H4 (cell line): ENCODE measurements around a stretch of chr3.

GRCh38 chr3:129239884-129240920, 9.2 kb upstream of the COPG1 start:
- RAMPAGE, long total RNA: no peak

GRCh38 chr3:129277904-129278265, 785 bp upstream of the HMCES start:
- RAMPAGE, long total RNA: no peak

GRCh38 chr3:129310099-129310535, 6.0 kb downstream of the H1-10 start:
- RAMPAGE, long total RNA: no peak

- RAMPAGE, long total RNA: no peak
Measured at GRCh38 chr3:129344519-129345018, 28.5 kb upstream of the H1-10 start.

- RAMPAGE, long total RNA: no peak
Measured at GRCh38 chr3:129431879-129432638, 3.6 kb upstream of the EFCAB12 start.

DNA sequence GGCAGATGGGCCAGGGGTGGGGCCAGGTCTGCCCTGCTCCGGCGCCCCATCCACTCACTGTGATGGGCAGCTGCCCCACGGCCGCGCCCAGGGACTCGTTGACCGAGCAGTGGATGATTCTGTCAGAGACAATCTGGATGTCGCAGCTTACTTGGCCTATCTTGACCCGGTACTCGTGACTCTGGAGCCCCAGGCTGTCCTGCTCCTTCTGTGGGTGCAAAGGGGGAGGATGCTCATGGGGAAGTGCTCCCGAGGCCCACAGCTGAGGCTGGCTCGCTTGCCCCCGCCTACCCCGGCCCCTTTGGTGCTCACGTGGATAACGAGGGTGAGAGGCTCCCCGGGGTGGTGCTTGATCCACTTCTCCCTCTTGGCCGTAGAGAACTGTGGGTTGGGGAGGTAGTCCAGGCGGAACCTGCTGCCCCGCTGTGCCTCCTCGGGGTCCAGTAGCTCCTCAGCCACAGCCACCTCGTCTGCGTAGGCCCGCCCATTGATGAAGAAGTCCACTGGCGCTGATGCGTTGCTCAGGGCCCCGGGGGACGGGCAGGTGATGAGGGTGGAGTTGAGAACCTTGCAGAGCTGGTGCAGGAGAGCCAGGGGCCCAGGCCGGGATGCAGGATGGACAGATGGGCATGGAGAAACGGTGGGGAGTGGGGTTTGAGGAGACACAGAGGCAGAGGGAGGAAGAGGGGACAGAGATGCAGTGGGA, 27.9 kb downstream of the H1-8 start:
- RAMPAGE, long total RNA: no peak

DNA sequence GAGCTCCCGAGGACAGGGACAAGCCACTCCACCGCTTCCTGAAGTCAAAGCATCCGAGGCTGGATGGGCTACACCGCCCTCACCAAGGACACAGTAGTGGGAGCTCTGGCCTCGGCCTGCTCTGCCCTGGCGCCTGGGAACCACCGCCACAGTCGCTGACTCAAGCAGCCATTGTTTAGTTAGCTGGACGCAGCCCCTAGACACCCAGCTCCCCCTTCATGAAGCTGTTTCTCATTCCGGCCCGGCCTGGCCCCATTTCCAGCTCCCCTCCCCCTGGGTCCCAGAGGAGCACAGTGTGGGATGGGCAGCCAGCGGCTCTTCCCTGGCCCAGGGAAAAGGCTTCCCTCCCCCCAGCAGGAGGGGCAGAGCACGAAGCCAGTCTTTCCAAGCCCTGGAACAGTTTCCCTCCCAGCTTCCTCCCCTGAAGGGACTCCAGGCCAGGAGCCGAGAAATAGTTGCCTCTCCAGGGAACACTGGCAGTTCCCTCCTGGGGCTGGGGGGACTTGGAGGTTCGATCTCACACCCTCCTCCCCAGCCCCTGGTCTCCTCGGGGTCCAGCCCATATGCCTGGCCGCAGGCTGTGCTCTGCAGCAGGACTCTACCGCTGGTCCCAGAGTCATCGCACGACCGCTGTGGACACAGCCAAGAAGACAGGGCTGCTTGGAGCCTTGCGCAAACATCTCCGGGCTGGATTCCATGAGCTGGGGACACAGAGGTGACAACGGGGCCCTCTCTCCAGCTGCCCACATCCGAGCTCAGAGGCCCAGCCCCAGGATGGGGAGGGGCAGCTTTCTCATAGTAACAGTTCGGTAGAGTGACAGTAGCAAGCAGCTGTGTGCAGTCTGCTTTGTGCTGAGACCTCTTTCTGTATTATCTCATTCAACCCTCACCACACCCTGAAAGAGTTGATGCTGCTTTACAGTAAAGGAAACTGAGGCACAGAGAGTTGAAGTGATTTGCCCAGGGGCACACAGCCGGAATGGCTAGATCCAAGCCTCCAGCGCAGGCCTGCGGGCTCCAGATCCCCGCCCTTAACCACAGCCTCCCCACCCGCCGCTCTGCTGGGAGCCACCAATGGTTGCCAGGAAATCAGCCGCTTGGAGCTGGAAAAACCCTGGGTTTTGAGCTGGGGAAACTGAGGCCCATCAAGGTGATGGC, 9.9 kb downstream of the PLXND1 start:
- RAMPAGE, long total RNA: no peak

GRCh38 chr3:129599083-129599493, 7.4 kb downstream of the PLXND1 start:
- RAMPAGE, long total RNA: no peak

DNA sequence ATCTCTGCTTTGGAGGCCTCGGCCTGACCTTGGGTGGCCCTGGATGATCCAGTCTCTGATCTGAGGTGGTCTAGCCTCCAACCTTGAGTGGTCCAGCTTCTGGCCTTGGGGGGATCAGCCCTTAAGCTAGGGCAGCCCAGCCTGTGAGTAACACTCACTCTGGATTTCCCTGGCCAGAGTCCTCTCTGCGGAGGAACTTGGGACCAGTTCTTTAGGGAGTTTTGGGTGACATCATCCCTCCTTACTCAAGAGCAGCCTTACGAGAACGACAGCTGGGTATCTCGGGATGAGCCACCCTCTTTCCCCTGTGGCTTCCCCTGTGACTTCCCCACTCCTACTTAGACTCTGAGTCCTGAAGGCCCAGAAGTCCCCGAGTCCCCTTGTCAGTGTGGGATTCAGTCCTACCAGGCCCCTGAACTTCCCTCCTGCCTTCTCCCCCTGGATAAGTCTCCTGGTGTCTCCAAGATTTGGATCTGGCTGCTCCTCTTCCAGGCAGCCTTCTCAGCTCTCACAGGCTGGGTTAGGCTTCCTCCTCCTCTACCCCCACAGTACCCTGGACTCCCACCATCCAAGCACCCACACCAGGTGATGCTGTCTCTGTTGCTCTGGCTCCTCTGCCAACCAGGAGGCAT, 10.3 kb upstream of the PLXND1 start:
- RAMPAGE, long total RNA: no peak

GRCh38 chr3:129664177-129664608, 57.7 kb upstream of the PLXND1 start:
- RAMPAGE, long total RNA: no peak

- RAMPAGE, long total RNA: no peak
Measured at GRCh38 chr3:129664769-129665429, 58.4 kb upstream of the PLXND1 start.

DNA sequence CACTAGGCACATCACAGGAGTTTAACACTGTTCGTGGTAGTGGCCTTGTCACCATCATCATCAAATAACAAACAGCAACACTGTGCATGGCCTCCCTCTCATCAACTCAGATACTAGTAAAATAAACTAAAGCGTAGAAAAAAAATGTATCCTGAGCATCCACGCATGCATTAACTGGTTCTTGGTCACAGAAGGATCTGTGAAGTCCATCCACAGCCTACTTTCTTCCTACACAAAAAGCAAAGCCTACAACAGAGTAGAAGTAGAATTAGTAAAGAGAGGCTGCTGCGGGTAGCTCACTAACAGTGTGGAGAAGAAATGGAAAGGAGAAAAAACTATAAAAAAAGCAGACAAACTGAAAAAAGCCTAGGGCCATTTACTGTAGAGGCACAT, 59.4 kb upstream of the PLXND1 start:
- RAMPAGE, long total RNA: no peak

DNA sequence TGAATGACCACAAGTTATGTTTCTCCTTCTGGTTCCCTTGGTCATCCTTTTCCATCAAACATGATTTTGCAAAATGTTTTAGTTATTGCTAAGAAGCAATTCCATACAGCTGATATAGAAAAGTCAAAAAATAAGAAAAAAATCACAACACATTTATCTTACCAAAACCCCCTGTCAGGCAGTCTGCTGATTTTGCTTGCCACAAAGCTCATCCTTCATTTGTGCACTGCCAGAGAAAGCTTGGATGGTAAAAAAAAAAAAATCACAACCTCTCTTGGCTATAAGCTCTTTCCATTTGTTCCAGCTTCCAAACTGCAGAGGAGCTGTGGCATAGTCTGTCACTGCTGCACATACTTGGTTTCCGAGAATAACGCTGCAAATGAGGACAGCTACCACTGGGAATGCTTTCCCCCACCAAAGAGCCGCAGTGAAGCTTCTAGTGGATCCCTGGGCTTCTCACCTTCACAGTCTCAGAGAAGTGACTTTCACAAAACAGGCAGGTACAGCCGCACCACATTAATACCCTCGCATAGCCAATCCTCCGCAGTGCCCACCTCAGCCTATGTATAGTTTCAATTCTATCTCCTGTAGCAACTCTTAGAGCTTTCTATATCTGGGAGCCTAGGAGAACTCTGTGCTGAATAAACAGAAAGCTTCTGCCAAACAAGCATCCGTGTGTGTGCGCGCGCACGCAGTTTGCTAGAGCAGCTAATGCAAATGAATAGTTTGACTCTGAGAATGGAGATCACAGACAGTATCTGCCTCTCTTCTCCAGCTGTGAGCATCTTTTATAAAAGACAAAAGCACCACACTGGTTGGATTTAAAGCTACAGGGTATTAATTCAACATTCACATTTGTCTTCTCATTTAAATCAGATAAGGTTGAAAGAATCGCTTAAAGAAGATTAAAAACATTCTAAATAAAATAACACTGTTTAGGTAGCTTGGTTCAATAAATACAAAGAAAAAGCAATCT, 81.8 kb upstream of the PLXND1 start:
- RAMPAGE, long total RNA: no peak

DNA sequence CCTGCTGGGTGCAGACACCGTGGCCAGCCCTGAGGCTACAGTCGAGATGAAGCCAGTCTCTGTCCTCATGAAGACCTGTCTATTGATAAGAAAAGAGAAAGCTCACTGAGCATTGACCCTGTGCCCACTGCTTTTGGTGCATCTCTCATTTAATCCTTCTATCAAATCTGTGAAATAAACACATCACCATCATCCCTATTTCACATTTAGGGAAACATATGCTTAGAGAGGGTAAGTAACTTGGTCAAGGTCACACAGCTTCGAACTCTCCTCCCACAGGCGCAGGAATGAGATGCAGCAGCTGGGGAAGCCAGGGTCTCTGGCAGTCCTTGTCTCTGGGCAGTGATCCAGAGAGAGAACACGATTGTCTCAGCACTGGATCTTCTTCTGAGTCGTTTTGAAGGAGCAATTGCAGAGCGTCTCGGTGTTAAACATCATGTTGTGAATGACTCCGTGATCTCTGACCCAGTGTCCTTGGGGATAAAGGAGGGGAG, 41.2 kb downstream of the ALG1L2 start:
- RAMPAGE, long total RNA: no peak

- RAMPAGE, long total RNA: no peak
Measured at GRCh38 chr3:130517593-130518081, 660 bp downstream of the COL6A6 start.

- RAMPAGE, long total RNA: no peak
Measured at GRCh38 chr3:130729009-130729486, 17.6 kb downstream of the PIK3R4 start.

- RAMPAGE, long total RNA: no peak
Measured at GRCh38 chr3:131027005-131027558, 405 bp downstream of the NEK11 start.

DNA sequence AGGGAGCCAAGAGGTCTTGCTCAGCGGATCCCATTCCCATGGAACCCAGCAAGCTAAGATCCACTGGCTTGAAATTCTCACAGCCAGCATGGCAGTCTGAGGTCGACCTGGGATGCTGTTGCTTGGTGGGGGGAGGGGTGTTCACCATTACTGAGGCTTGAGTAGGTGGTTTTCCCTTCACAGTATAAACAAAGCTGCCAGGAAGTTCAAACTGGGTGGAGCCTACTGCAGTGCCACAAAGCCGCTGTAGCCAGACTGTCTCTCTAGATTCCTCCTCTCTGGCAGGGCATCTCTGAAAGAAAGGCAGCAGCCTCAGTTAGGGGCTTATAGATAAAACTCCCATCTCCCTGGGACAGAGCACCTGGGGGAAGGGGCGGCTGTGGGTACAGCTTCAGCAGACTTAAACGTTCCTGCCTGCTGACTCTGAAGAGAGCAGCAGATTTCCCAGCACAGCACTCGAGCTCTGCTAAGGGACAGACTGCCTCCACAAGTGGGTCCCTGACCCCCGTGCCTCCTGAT, 15.7 kb downstream of the NEK11 start:
- RAMPAGE, long total RNA: no peak

- RAMPAGE, long total RNA: no peak
Measured at GRCh38 chr3:131331973-131332459, 49.6 kb upstream of the NUDT16 start.

DNA sequence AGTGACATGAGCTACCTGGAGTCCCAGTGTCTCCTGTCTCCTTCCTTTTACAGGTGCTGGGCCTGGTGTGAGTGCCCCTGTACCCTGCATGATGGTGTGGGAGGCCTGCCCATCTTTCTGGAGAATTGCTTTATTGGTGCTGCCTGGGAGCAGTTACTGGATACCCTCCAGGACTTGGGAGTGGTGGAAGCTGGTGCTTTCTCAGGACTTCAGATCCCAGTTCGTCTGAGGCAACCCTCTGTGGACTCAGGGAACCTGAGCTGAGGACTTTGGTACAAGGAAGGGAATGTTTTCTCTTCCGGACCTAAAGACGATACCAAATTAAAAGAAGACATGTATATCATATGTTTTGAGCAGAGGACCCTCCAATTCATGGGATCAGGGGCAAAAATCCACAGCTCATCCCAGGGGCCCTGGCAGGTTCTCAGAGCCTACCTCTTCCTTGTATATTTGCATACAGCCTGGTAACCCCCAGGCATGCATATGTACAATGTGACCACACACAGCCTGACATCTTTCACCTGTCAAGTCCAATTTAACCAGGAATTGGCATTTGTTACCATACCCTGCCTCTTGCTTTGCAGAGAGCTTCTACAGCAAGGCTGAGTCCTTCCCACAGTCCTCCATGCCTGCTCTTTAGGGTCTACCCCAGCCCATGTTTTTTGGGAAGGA, 18.1 kb upstream of the NUDT16 start:
- RAMPAGE, long total RNA: no peak